Parietal lobe (tissue), 2 donors: ENCODE measurements around a stretch of chr1.

- RAMPAGE, long total RNA, result no peak
Observed at GRCh38 chr1:15931527-15932587, 44.0 kb downstream of the ZBTB17 start.

- RAMPAGE, long total RNA, result no peak
Observed at GRCh38 chr1:15940320-15941261, 35.3 kb downstream of the ZBTB17 start.

DNA sequence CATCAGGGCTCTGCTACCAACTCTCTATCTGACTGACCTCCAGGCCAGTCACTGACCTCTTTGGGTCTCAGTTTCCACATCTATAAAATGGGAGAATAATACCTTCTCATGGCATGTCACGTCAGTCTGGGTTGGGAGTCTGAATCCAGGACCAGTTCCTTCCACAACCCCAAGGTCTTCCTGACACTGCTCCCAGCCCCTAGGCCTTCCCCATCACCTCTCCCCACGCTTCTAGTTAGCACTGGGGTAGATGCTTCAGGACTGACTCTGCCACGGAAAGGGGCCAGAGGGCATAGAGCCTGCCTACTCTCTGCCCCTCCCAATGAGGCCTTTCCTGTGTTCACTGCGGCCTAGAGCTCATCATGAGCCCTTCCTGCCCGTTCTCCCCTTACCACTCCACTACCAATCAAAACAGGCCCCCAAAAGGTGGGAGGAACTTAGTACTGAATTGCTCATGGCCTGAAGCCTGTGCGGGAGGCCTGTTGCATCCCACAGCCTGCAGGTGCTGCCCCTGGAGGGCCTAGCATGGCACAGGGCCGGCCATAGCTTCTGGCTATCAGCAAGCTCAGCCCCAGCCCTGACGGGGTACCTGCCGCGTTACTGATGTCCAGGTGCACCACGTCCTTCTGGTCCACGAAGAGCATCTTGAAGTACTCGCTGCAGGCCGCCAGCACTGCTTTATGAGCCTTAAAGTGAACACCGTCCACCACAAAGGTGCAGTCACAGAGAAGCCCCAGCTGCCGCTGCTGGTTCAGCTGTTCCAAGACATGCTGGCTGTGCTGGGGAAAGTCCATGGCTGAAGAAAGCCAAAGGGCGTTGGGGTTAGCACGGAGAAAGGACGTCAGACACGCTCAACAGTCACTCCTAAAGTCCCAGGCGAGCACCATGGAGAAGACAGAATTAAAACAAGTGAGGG lies 27.9 kb downstream of the ZBTB17 start:
- RAMPAGE, long total RNA, result no peak

DNA sequence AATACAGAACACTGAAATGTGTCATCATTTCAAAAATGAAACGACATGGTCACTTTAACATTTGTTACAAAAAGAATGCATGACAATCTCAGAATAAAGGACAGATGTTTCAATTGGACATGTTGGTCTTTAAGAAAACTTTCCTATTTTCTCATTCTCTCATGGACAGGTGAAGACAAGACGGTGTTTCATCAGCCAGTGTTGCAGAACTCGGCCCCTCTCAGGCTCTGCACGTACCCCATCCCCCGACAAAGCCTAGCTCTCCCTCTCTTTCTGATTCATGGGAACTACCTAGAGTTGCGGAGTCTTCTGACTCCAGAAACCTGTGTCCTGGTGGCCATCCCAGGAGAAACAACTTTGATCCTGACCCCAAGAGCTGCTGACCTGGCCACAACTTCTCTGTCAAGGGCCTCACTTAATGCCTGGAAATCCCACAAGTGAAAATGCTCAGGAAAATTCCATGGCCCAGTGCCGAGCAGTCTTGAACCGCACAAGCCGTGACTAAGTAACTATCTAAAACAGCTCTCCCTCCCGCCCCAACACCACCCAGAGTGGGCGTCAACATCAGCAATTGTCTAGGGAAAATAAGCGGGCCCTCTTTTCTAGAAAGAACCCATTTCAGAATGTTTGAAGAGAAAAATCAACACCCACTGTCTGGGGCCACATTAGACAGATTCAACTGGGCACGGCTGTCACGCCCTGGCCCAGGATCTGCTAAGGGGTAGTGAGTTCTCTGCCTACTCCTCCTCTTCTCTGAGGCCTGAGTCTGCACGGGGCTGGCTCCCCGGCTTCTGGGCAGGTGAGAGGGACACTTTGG lies 26.9 kb downstream of the ZBTB17 start:
- RAMPAGE, long total RNA, result no peak

GRCh38 chr1:16064307-16065301 lies 8.8 kb downstream of the FAM131C start:
- RAMPAGE, long total RNA, result no peak

- RAMPAGE, long total RNA, result no peak
Observed at GRCh38 chr1:16073016-16073363, 461 bp downstream of the FAM131C start.

- RAMPAGE, long total RNA, result no peak
Observed at GRCh38 chr1:16076549-16077251, 3.2 kb upstream of the FAM131C start.

DNA sequence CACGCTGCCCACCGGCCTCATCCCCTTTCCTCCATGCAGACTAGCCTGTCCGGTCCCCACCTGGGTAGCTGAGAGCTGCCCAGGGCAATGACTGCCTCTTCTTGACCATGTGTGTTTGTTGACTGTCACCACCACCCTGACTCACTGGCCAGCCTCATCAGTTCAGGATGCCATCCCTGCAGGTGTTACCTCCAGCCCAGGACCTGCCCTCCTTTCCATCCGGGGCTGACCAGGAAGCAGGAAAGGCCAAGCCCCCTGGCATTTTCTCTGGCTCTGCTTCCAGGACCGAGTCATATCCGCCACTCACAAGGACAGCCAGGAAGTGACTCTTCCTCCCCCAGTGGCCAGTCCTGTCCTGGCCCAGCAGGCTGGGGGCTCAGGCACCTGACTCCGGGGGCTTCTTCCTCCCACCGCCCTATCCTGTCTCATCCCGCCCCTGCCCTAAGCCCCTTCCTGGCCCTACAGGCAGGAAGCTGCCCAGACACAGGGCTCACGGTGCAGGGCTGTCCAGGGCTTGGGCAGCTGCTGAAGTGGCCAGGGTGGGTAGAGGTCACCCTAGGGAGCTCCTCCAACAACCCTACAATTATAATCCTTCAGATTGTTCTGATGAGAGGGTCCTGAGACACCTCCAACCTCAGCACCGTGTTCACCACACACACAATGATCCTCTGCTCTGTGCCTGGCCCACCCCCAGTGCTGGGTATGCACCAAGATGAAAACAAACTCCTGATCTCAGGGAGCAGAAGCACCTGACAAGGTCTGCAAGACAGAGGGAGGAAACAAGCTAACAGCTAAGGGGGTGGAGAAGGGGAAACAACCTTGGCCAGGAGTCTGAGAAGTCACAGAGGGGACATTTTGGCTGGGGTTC lies 16.9 kb downstream of the EPHA2 start:
- RAMPAGE, long total RNA, result no peak

GRCh38 chr1:16162429-16162775 lies 6.5 kb upstream of the EPHA2 start:
- RAMPAGE, long total RNA, result no peak

DNA sequence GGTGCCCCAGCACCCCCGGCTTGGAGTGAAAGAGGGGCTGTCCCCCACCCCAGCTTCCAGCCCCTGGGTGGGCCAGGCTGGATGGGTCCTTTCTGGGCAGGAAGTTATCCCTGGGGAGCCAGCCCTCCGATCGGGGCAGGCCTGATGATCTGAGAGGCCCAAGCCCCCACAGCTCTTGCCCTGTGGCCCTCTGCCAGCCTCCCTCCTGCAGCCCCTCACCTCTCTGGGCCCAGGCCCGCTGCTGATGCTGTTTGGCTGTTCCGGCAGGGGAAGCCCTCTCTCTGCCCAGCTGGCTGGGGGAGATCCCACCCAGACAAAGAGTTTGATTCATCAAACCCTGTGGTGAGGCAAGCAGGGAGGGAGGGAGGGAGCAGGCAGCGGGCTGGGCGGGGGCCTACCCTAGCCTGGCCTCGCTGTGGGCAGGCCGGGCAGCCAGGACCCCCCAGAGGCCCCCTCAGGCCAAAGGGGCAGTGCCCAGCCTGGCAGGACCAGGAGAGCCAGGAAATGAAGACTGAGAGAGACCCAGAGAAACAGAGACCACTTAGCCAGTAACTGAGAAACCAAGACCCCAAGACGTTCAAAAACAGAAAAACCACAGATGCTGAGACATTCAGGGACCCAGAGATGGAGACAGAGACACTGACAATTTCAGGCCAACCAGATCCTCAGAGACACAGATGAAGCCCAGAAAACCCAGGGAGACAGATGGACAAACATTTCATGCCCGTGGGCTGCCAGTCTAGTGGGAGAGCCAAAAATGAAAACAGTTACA lies 2.3 kb downstream of the ARHGEF19 start:
- RAMPAGE, long total RNA, result no peak

DNA sequence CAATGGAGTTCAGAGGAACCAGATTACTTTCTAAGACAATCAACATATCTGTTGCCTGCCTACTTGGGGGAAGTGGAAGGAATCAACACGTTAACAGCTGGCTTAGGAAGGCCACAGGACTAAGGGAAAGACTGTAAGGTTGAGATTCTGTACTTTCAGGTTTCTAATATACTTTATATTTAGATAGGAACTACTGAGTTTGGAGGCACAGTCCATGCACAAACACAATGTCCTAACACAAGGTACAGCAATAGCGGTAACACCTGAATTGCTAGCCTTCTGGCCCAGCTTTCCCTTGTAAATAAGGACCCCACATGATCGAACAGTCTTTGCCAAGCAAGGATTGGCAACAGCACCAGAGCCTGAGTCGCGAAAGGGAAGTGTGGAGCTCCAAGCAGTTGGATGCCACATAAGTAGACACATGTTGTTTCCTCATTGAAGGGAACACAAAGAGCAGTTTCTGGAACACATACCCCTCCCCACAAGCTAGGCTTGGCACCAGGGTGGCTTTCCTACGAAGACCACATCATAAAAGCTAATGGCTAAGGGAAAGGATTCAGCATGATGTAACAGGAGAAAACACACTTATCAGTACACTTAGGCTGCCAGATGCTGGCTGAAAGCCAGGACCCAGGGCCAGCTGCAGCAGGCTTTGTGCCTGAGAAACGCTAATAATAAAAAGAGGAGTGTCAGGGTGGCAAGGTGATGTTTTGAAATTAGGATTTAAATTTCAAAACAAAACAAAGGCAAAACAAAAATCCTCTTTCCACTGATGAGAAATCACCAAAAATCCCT lies 11.6 kb upstream of the CPLANE2 start:
- RAMPAGE, long total RNA, result no peak

GRCh38 chr1:16250292-16251304 lies 13.6 kb upstream of the CPLANE2 start:
- RAMPAGE, long total RNA, result no peak

DNA sequence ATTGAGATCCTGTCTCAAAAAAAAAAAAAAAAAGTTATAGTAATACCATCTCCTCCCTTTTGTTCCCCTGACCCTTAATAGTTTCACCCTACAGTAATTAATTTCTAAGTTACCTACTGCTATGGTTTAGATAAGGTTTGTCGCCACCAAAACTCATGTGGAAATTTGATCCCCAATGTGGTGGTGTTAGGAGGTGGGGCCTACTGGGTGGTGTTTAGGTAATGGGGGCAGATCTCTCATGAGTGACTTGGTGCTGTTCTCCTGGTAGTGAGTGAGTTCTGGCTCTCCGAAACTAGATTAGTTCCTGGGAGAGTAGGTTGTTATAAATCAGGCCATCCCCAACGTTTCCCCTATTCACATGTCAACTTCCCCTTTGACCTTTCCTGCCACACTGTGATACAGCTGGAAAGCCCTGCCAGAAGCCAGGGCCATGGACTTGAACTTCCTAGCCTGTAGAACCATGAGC lies 9.7 kb downstream of the FBXO42 start:
- RAMPAGE, long total RNA, result no peak

DNA sequence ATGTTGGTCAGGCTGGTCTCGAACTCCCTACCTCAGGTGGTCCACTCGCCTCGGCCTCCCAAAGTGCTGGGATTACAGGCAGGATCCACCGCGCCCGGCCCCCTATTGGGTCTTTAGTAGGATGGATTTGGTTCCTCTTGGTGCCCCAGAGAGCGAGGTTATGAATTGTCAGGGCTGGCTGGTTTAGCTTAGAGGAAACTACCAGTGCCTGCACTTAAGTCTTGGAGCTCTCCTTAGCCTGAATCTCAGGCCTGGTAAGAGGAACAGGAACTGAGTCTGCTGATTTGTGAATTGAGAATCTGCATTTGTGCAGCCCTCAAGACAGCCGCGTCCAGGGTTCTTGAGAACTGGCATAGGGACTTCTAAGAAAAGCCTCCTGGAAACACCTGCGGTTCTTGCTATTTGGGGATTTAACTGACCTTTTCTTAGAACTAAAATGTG lies 1.7 kb downstream of the NECAP2 start:
- RAMPAGE, long total RNA, result no peak

- RAMPAGE, long total RNA, result no peak
Observed at GRCh38 chr1:16513122-16513948, 72.8 kb downstream of the NECAP2 start.

GRCh38 chr1:16534837-16535892 lies 94.6 kb downstream of the NECAP2 start:
- RAMPAGE, long total RNA, result no peak

DNA sequence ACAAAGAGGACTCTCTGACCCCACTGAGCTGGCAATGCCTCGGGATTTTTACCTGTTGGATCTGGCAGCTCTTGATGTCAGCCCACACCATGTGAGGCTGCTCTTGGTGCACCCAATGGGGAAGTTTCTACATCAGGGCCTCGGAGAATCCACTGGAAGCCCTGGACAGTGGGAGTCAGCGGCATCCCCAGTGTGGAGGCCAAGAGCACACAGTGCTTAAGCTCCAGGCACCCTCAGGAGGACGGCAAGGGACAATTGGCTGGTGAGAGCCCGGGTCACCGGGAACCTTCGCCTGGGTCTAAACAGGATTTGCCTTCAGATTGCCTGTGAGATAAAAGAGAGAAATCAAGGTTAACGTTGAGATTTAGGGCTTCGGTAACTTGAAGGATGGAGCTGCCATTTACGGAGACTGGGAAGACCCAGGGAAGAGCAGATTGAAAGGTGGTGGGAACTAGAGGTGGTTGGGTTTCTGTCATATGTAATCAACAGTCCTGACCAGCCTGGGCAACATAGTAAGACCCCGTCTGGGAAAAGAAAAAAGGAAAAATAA lies 168.0 kb downstream of the NECAP2 start:
- RAMPAGE, long total RNA, result no peak

DNA sequence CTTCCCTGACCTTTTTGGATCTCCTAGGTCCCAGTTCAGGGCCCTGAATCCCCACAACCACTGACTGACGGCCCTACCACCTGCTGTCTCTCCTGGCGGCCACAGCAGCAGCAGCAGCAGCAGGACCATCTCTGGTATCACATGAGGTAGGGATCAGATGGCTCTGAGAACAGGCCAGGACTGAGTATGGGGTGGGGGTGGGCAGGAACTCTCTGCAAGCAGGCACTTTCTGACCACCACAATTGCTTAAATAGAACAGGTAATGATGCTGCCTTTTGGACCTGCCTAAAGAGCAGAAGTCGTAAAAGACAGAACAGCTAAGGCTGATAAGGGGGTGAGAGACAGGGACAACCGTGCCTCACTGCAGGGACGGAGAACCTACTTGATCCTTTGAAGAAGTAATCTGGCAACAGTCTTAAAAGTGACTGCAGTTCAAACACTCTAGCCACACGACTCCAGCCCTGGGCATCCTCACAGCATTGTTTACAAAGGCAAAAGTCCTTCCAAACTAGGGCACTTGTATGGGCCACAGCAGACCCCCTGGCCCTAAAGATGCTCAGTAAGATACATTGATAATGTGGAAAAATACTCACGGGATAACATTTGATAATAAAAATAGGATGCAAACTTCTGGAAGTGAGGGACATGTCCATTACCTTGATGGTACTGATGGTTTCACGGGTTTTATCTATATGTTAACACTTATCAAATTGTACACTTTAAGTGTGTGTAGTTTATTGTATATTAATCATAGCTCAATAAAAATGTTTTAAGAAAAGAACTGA lies 198.9 kb downstream of the NECAP2 start:
- RAMPAGE, long total RNA, result no peak

DNA sequence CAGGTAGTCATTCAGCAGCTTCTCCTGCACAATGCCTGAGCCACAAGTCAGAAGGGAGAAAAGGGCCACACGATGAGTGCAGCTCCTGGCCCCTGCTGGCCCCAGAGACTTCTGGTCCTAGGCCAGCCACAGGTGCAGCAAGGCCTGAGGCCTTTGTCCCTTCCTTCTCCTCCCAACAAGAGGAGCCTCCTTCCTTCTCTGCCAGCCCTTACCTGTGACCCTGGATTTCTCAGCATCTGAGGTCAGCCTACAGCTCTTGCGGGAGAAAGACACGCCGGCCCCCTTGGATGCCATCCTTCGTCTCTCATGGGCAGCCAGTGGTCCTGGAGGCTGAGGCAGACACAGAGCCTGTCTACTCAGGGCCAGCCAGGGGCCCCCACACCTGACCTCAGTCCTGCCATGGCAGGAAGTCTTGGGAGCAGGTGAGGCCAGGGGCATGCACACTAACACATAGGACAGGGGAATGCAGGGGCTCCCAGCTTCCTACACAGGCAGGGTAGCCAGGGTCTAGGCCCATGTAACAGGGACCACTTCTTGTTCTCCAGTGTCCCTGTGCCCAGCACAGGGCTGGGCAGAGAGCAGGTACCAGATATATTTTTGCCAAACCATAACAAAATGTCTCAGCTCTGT lies 202.4 kb downstream of the NECAP2 start:
- RAMPAGE, long total RNA, result no peak

DNA sequence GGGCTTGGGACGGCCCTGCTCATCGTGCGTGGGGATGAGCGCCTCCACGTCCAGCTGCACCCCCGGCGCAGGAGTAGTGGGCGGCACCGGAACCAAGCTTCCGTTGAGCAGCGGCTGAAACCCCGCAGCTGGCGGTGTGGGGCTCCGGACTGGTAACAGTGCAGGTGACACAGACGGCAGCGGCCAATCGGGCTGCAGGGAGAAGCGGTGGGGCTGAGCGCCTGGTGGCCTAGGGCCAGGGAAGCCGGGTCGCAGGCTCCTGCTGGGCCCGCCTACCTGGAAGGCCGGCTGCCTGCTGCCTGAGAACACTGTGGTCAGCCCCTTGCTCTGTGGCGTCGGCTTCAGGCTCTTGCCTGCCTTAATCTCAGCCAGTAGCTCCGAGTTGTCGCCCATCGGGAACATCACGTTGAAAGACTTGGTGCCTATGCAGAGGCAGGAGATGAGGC lies 225.2 kb upstream of the CROCC start:
- RAMPAGE, long total RNA, result no peak